Measurements from ENCODE around the gene C6orf136.

- PRO-cap: no peak
- RAMPAGE, long total RNA: no peak
These were observed 4.5 kb downstream of the HLA-E start for GRCh38 chr6:30493500-30494599.

DNA sequence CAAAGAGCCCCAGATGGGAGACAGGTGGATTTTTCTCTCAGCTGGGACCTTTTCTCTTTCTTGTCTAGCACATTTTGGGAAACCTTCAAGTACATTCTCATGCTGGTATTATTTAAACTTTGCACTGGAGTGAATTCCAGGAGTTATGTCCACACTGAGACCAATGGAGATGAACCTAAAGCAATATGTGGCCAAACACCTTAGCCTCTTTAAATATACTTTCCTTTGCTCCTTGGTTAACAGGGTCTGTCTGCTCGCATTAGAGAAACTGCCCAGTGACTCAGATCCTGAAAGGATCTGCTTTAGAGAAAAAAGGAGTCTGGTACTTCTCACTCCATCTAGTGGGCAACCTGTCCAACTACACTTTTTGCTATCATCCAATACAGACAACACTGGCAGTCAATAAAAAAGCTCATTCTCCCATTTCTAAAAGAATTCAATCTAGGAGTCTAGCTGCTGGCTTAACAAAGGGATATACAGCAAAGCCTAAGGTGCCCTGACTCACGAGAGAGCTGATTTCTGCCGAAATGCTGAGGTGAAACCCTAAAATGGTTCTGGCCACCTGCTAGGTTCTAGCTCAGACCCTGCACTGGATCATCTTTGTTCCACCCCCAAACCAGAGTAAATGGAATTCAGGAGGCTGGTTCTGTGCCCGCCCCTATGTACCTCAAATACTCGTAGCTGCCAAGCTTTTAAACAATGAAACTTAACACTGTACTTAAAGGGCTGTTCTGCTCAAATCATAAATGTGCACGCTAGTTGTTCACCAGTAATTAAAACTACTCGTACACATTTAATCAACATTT is 11.6 kb downstream of the GNL1 start:
- PRO-cap: no peak
- RAMPAGE, long total RNA: no peak

DNA sequence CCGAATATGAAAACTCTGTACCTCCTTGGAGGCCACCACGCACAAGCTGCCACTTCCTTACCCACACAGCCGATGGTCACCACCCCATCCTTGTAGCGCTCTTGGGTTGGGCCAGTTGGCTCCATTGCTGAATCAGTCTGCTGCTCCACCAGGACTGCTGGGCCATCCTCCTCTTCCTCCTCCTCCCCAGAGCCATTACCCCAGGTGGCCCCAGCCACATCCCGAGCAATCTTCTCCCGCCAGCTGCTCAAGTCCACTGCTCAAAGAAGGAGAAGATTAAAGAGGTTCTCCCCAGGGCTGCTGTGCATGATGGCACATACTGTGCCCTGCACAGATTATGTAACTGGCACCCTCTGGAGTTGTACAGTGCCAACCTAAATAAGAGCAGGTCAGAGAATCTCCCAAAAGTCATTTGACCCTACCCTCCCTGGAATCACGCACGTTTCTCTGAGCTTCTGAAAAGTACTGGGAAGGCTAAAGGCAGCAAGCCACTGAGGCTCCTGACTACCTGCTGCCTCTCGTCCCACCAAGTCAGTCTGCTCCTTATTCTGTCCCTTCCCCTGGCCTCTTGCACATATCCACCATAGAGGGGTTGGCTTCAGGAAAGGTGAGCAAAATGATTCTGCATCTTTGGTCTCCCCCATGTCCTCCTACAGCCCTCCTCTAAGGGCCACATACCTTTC is 3.7 kb downstream of the GNL1 start:
- PRO-cap: no peak
- RAMPAGE, long total RNA: no peak

GRCh38 chr6:30600312-30601343 is 16.4 kb downstream of the PPP1R10 start:
- PRO-cap: no peak
- RAMPAGE, long total RNA: no peak

DNA sequence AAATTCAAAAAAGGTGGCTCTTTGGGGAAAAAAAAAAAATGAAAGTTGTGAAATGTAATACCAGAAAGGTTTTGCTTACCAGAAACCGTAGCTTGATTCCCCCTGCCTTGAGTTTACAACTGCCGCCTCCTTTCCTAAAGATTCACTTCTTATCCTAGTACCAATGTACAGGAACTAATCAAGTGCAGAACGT is 2.9 kb downstream of the PPP1R10 start:
- PRO-cap: no peak
- RAMPAGE, long total RNA: no peak

GRCh38 chr6:30616188-30617079 is 609 bp downstream of the PPP1R10 start:
- PRO-cap: bidirectional peak, plus-strand start at chr6:30616258, minus-strand start at chr6:30616116
- RAMPAGE, long total RNA: no peak

GRCh38 chr6:30646830-30647644 is at the start of gene C6orf136:
Gene C6orf136, plus strand, starts transcription at chr6:30647133.
- PRO-cap: bidirectional peak, plus-strand start at chr6:30647024, minus-strand start at chr6:30646909; bidirectional peak, plus-strand start at chr6:30647451, minus-strand start at chr6:30647291
- RAMPAGE, long total RNA: start-site peak on the plus strand at chr6:30647416-30647451, 91 and 27 reads in 2 replicates

DNA sequence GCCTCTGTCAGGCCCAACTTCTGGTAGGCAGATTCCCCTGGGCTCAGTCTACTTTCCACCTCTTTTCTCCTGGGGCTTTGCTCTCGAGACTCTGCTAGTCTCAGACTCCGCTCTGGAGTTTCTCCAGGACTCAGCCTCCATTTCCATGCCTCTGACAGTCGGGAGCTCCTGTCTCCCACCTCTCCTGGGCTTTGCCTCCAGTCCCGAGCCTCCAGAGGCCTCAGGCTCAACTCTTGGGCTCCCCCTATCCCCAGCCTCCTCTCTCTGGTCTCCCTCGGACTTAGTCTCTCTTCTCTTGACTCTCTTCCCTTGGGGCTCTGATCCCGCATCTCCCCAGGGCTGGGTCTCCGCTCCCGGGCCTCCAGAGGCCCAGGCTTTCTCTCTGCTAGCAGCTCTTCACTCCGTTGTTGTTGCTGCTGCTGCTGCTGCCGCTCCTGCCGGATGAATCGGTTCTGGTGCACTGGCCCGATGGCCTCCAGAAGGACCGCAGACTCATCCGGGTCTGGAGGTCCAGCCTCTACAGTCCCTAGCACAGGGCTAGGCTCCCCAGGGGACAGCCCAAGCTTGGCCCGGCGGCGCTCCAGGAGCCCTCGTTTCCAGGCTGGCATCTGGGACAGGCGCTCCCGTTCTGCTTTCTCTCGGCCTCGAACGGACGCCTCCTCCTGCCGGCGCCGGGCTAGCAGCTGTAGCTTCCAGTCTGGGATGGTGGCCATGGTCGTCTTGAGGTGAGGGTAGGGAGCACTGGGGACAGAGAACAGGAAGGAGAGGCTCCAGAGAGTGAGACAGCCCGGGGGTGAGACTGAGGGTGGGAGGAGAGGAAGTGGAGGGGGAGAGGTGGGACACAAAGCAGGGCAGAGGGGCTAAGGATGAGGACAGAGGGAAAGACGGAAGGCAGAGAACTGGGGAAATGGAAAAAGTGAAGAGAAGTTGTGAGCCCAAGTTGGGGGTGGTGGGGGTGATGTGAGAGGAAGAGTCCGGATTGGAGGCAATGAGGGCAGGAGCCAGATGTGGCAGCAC is 831 bp downstream of the PPP1R18 start:
- PRO-cap: no peak
- RAMPAGE, long total RNA: no peak

GRCh38 chr6:30703239-30704297 is 12.8 kb upstream of the NRM start:
- PRO-cap: no peak
- RAMPAGE, long total RNA: no peak

GRCh38 chr6:30707339-30707538 is 9.8 kb downstream of the MDC1 start:
- PRO-cap: no peak
- RAMPAGE, long total RNA: no peak

DNA sequence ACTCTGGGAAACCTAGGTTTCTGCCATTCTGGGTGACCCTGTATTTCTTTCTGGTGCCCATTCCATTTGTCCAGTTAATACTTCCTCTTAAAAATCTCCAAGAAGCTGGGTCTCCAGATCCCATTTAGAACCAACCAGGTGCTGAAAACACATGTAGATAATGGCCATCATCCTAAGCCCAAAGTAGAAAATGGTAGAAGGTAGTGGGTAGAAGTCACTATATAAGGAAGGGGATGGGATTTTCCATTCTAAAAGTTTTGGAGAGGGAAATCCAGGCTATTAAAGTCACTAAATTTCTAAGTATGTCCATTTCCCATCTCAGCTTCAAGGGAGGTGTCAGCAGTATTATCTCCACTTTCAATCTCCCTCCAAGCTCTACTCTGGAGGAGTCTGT is 4.4 kb downstream of the TUBB start:
- PRO-cap: no peak
- RAMPAGE, long total RNA: no peak

DNA sequence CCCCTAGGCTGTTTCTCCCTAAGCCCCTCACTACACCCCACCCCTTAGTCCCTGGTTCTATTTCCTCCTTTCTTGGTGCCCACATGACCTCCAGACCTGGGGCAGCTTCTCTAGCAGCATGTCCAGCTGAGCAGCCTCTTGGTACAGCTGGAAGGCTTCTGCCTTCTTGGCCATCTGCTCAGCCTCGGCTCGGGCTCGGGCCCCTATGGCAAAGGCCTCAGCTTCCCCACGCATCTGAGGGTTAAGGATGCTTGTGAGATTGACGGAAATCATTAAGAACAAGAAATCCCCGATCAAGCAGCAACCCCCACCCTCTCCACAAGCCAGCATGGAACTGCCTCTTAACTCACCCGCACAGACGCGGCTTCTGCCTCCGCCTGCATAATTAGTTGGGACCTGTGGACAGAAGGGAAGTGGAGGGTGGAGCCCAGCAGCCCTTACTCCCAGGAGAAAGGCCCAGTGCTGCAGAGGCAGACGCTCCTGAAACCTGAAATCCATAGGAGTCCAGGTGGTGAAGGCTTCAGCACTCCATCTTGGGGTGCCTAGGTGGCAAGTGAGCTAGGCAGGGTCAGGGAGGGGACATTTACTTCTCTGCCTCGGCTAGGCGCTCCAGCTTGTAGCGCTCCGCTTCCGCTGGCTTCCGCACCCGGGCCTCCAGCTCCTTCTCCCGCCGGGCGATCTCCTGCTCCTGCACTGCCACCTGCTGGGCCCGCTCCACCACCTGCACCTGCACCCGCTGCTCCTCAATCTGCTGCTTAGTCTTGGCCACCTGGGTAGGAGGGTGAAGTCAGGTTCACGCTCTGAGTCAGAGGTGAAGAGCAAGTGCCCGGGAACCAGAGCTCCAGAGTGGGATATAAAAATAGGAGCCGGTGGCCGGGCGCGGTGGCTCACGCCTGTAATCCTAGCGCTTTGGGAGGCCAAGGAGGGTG is 10.4 kb downstream of the TUBB start:
- PRO-cap: no peak
- RAMPAGE, long total RNA: no peak

DNA sequence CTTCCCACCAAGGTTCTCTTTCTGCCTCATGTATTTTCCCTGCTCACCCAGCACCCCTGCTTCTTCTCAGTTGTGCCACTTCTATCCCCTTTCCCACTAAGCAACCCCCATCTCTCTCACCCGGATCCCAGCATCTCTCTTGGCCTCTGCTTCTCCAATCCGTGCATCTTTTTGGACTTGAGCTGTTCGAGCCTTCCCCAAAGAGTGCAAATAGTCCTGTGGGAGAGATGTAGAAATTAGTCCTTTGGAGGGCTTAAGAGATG is 2.2 kb downstream of the FLOT1 start:
- PRO-cap: no peak
- RAMPAGE, long total RNA: no peak

- PRO-cap: no peak
- RAMPAGE, long total RNA: no peak
These were observed 1.5 kb downstream of the FLOT1 start for GRCh38 chr6:30741006-30741399.

GRCh38 chr6:30741400-30742024 is 975 bp downstream of the FLOT1 start:
- PRO-cap: no peak
- RAMPAGE, long total RNA: no peak

DNA sequence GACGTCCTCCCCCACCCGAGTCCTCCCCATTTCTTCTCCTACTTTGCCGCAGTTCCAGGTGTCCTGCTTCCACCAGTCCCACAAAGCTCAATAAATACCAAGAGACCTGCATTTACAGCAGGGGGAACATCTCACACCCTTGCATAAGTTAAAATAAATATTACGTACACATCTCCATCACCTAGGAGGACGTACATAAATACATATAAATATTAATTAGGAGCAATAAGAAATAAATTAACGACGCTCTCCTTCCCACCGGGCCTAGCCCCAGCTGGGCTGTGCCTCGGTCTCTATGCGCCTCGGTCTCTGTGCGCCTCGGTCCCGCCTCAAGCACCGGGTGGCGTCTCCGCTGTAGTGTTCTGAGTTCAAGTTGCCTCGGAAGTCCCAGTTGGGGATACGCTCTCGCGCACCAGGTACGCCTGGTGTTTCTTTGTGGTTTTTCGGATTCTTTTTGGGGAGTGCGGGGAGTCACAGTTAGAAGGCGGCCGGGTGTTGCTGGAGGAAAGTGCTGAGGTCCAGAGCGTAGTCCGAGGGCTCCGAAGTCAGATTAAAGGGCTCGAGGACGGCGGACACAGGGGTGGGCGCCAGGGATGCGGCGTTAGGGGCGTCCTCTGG is 779 bp downstream of the IER3 start:
- PRO-cap: bidirectional peak, plus-strand start at position 480 of the sequence, minus-strand start at position 356 of the sequence
- RAMPAGE, long total RNA: no peak

GRCh38 chr6:30787705-30788294 is 43.5 kb upstream of the IER3 start:
- PRO-cap: no peak
- RAMPAGE, long total RNA: no peak

DNA sequence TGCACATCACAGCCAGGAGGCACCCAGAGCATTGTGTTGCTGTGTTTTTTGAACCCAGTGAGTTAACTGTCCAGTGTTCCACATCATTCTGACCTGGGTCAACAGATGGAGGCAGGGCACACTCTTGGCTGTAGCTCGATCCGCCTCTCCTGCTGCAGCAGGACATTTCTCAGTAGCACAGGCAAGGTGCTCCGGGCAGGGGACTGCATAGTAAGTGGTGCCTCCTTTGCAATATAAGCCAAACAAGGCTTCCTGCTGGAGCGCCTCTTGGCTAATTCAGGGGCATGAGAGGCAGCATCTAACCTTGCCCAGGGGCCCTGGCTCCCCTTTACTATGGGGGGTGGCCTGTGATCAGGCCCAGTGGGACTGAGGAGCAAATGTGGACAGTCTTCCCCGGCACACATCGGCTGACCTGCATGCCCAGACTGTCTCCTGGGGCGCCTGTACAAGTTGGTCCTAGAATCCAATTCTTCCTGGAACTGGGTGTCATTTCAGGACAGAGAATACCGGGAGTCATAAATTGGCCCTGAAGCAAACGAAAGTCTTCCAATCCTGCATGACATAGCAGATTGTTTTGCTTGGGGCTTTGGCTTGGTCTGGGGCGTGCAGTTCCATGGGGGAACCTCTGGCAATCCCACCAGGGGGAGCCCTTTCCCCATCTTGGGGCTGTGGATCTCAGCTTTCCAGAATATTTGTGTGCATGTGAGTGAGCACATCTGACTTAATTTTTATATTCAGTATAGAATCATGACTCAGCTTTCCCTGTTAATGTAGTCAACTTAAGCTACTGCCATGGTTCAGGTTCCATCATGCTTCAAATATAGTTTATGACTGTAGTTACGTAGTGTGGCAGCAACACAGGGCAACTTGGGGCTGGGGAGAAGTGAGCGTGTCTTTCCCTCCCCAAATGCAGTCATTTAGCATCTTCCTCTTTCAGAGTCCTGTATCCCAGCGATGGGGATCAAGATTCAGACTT is 56.0 kb upstream of the DDR1 start:
- PRO-cap: unidirectional peak, minus-strand start at position 571 of the sequence
- RAMPAGE, long total RNA: no peak

DNA sequence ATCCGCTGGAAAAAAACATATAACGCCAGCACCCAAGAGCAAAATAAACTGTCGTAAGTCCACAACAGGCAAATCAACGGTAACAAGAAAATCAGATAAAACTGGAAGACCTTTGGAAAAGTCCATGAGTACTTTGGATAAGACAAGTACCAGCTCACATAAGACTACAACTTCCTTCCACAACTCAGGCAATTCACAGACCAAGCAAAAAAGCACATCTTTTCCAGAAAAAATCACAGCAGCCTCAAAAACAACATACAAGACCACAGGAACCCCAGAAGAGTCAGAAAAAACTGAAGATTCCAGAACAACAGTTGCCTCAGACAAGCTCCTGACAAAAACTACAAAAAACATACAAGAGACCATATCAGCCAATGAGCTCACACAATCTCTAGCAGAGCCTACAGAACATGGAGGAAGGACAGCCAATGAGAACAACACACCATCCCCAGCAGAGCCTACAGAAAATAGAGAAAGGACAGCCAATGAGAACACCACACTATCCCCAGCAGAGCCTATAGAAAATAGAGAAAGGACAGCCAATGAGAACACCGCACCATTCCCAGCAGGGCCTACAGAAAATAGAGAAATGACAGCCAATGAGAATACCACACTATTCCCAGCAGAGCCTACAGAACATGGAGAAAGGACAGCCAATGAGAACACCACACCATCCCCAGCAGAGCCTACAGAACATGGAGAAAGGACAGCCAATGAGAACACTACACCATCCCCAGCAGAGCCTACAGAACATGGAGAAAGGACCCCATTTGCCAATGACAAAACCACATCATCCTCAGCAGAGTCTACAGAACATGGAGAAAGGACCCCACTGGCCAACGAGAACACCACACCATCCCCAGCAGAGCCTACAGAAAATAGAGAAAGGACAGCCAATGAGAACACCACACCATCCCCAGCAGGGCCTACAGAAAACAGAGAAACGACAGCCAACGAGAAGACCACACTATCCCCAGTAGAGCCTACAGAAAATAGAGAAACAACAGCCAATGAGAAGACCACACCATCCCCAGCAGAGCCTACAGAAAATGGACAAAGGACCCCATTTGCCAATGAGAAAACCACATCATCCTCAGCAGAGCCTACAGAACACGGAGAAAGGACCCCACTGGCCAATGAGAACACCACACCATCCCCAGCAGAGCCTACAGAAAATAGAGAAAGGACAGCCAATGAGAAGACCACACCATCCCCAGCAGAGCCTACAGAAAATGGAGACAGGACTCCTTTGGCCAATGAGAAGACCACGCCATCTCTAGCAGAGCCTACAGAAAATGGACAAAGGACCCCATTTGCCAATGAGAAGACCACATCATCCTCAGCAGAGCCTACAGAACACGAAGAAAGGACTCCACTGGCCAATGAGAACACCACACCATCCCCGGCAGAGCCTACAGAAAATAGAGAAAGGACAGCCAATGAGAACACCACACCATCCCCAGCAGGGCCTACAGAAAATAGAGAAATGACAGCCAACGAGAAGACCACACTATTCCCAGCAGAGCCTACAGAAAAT is 8.7 kb downstream of the MUCL3 start:
- PRO-cap: no peak
- RAMPAGE, long total RNA: no peak

DNA sequence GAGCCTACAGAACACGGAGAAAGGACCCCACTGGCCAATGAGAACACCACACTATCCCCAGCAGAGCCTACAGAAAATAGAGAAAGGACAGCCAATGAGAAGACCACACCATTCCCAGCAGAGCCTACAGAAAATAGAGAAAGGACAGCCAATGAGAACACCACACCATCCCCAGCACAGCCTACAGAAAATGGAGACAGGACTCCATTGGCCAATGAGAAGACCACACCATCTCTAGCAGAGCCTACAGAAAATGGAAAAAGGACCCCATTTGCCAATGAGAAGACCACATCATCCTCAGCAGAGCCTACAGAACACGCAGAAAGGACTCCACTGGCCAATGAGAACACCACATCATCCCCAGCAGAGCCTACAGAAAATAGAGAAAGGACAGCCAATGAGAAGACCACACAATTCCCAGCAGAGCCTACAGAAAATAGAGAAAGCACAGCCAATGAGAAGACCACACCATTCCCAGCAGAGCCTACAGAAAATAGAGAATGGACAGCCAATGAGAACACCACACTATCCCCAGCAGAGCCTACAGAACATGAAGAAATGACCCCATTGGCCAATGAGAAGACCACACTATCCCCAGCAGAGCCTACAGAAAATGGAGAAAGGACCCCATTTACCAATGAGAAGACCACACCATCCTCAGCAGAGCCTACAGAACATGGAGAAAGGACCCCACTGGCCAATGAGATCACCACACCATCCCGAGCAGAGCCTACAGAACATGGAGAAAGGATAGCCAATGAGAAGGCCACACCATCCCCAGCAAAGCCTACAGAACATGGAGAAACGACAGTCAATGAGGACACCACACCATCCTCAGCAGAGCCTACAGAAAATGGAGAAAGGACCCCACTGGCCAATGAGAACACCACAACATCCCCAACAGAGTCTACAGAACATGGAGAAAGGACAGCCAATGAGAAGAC is 10.1 kb downstream of the MUCL3 start:
- PRO-cap: no peak
- RAMPAGE, long total RNA: no peak